Islet of Langerhans (tissue), 1 donor: ENCODE data around the genes MXRA5, VCX and CLCN4.

GRCh38 chrX:2609729-2609840, 81.5 kb upstream of the CD99 start:
- RRBS: no CpG with 5 or more reads among the region's 5 CpGs

GRCh38 chrX:2615637-2616122, 75.4 kb upstream of the CD99 start:
- RRBS: no CpG with 5 or more reads among the region's 6 CpGs

DNA sequence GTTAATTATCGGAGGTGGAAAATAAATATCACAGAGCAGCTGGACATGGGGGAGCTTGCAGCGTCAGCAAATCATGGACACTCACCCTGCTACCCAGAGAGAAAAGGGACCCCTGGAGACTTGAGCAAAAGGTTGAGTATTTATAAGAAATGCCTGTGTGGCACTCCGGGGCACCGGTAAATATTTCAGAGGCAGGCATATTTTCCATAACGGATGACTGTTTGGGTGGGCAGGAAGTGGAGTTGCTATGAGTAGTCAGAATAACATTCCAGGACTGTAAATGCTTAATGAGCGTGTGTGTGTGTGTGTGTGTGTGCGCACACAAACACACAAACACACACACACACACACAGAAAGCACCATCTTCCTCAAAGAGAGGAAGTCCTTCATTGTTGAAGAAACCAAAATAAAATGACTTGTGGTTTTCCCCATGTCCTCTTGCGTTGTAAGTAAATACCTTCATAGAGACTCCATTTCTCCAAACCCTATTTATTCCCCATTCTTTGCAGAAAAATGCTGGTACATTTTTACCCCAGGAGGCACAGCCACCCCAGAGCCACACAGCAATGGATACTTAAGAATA, 74.6 kb downstream of the MXRA5 start:
- RRBS: no CpG with 5 or more reads among the region's 8 CpGs

GRCh38 chrX:3346331-3347366, at the start of gene MXRA5:
TSS of gene MXRA5 (minus strand) at chrX:3346652.
- RRBS: 5% methylated on average over 31 of the region's 81 CpGs

- RRBS: 8% methylated on average over 12 of the region's 45 CpGs
Observed at GRCh38 chrX:3815991-3816971, 102.8 kb upstream of the PRKX start.

DNA sequence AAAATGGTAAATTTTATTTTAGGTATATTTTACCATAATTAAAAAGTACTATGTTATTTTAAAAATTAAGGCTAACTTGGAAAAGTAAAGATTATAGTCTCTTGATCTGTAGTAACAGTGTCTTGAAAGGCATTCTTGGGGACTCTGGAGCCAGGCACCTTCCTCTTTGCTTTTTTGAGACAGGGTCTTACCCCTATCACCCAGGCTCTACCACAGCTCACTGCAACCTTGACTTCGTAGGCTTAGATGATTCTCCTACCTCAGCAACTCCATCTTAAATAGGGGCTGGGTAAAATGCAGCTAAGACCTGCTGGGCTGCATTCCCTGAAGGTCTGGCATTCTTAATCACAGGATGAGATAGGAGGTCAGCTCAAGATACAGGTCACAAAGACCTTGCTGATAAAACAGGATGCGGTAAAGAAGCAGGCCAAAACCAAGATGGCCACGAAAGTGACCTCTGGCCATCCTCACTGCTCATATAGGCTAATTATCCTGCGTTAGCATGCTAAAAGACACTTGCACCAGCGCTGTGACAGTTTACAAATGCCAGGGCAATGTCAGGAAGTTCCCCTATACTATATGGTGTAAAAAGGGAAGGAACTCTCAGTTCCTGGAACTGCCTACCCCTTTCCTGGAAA, 770.8 kb upstream of the PRKX start:
- RRBS: no CpG with 5 or more reads among the region's 5 CpGs

GRCh38 chrX:6227644-6227947, 1.1 kb downstream of the NLGN4X start:
- RRBS: no CpG with 5 or more reads among the region's 19 CpGs

DNA sequence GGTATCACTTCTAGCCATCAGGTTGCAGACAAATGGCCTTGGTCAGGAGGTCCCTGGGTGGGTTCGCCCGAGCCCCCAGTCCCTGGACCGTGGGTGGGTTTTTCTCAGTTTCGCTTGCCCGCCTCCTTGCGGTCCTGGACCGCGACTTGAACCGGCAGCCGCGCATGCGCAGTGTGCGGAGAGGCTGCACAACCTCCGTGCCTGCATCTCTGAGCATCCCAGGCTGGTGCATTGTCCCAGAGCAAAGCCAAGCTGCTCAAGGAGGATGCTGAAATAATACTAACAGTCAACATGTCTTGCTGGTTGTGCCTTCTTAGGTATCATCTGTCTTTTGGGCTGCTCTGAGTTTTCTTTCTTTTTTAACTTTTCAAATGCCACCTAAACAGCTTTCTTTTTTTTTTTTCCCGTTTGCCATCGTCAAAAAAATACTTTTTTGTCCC, 623 bp upstream of the PUDP start:
- RRBS: no CpG with 5 or more reads among the region's 16 CpGs

DNA sequence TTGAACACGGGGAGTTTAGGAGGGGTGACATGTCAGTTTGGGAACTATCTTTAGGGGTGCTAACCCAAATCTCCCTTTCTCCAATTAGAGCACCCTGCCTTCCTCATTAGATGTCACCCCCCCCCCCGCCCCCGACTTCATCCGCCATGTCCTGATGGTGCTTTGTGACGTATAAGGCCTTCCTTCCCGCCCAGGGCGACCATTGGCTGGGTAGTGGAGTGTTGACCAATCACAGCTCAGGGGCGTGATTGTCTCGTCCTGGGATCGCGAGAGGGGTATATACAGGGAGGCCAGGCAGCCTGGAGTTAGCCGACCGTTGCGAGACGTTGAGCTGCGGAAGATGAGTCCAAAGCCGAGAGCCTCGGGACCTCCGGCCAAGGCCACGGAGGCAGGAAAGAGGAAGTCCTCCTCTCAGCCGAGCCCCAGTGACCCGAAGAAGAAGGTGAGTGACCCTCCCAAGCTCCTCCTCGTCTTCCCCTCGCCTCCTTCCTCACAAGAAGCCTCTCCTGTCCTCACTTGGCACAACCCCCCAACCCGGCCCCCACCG, at the start of gene VCX:
Gene VCX, plus strand, starts transcription at position 308 of the 547 bp plus-strand sequence.
- RRBS: no CpG with 5 or more reads among the region's 26 CpGs

GRCh38 chrX:9336334-9336641, 128.6 kb upstream of the TBL1X start:
- RRBS: no CpG with 5 or more reads among the region's 1 CpG

- RRBS: 83% methylated on average over 1 of the region's 12 CpGs
Observed at GRCh38 chrX:9589516-9590167, 124.8 kb downstream of the TBL1X start.

DNA sequence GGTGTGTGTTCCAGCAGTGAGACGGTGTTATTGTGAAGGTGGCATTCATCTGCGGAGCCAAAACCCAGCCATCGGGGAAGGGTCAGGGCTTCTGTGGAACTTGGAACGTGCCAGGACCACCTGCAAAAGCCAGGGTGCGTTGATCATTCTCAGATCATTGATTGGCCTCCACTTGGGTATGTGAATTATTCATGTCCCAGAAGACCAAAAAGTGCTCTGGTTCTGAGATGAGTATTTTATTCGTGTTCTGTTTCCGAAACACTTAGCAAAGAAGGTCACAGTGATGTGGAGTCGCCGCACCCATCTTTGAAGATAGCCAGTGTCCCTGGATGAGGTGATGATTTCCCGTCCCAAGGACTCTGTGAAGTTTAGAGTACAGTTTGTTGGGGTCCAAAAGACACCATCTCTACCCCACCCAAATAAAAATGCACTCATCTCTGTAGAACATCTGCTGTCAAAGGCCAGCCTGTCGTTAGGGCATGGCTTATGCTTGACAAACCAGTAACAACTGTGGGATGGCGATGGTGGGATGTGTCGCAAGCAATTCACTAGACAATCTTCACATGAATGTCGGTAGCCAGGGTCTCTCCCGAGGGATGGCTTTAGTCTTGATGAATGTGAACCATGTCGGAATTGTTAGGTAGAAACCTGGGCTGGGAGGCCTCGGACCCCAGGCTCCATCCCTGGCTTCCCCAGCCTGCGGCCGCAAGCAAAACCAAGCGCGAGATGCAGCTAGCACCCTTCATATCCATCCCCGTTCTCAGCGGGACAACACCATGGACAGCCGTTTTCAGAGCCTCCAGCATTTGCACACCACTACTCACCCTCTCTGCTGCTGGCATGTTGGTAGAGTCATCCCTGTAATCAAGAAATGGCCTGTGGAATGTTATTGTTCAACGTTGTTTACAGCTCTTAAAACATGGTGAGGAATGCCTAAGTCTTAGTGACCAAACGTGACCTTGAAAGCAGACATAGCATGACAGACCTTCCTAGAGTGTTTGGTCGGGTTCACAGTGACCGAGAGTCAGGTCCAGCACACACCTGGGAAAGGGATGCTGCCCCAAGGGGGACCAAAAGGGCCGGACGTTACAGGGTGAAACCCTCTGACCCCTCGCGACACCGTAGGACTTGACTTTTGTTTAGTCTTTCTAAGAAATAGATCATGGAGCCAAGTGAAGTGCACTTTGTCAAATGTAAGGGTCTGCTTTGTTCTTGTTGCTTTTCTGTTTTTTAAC, 47.1 kb downstream of the GPR143 start:
- RRBS: no CpG with 5 or more reads among the region's 33 CpGs

- RRBS: no CpG with 5 or more reads among the region's 8 CpGs
Observed at GRCh38 chrX:10079017-10079535, 77.7 kb upstream of the CLCN4 start.

DNA sequence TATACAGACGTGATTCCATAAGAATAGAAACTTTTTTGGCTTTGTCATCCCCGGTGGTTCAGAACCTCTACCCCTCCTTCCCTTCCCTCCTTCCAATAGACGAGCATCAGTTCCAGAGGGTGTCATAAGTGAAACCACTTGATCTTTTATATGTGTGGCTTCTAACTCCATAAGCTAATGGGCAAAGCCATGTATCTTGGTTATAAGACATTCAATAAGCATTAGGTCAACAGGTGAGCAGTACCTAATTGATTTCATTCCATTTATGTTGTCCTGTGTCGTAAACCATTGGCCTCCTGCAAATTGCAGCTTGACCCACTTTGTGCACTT, 58.0 kb upstream of the CLCN4 start:
- RRBS: no CpG with 5 or more reads among the region's 4 CpGs

DNA sequence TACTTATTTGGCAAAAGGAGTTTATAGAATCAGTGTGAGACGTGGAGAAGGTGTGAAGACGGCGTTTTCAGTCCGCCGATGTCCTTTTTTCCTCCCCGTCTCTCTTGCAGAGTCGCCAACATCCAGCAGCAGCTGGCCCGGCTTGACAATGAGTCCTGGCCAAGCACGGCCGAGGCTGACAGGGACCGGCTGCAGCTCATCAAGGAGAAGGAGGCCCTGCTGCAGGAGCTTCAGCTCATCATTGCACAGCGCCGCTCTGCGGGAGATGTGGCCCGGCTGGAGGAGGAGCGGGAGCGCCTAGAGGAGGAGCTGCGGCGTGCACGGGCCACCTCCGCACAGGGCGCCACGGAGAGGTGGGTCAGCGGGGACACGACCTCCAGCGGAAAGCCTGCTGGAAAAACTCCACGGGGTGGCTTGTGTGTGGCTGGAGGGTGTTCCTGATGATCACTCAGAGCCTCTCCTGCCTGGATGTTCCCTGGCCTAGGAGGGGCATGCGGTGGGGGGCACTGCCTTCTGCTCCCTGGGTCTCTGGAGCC, 47.0 kb upstream of the CLCN4 start:
- RRBS: 90% methylated on average over 8 of the region's 28 CpGs

GRCh38 chrX:10111380-10112215, 45.2 kb upstream of the CLCN4 start:
- RRBS: 78% methylated on average over 5 of the region's 27 CpGs

DNA sequence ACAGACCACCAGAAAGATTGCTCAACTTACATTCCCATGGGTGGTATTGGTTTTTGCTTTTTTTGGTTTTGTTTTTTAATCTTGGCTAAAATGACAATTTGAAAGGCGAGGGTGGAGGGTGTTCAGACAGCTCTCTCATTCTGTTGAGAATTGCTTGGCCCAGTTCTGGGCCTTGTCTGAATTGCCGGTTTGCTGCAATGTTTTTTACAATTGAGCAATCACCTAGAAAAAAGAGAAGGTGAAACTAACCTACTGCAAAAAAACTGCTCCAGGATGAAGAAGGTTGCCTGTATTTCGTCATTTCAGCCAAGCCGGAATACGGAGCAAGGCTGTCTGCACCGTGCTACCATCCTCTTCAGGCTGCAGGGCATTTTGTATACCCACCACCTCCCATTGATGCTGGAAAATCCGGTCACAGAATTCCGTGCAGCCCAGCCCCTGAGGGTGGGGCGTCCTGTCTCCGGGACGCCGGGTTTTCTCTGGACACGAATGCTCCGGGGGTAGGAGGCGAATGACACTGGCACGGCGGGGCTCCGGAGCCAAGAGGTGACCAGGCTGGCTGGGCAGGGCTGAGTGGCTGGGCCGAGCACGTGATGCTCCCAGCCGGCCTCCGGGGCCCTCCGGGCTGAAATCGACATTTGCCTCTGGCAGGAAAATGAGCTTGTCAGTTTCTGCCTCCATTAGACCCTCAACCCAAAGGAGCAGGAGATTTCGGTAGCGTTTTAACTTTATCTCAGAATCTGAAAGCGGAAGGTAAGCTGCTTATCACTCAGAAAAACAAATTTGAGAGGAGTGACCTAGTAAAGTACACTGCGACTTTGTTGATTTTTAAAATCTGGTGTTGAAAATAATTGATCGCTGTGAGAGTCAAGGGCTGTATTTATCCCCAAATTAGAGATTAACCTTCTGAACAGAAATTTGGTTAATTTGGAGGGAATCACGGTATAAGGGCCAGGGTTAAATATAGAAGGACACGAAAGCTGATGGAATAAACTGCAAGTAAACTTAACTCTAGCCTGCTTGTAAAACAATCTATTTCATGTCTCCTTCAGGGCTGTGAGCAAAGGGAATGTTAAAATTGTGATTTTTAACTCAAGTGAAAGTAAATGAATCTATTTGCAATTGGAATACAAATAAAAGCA, at the start of gene CLCN4:
Gene CLCN4, plus strand, starts transcription at position 628 of the 1,142 bp plus-strand sequence.
- RRBS: 15% methylated on average over 14 of the region's 31 CpGs

DNA sequence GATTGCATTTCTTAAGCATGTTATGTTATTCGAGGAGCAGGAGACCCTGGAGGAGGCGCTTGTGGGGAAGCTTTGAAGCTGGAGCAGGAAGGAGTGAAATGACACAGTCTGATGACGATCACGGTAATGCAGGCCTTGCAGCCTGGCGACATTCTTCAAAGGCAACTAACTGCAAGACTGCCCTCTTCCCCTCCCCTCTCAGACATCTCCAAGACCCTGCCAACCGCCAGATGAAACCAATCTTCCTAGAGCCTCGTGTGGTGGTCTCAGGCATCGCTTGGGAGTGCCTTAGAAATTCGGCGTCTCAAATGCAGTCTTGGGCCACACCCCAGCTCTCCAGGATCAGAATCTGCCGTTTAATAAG, 16.1 kb downstream of the CLCN4 start:
- RRBS: no CpG with 5 or more reads among the region's 11 CpGs

- RRBS: no CpG with 5 or more reads among the region's 9 CpGs
Observed at GRCh38 chrX:10482942-10483686, 137.3 kb downstream of the MID1 start.

- RRBS: no CpG with 5 or more reads among the region's 9 CpGs
Observed at GRCh38 chrX:10536486-10537240, 83.7 kb downstream of the MID1 start.